ENCODE measurements around the genes LRCOL1 and ZNF84.

DNA sequence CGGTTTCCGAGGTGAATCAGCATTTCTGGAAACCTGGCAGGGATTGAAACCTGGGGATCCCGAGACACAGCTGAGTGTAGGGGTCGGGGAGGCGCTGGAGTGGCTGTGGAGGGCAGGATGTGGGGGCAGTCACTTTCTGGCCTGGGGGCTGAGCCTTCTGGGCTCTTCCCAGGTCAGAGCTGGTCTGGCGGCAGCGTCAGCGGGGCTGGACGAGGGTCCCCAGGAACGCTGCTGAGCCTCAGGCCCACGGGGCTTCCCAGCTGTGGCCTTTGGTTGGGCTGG lies 23.7 kb downstream of the NOC4L start:
- PRO-cap, result no peak

- PRO-cap, result no peak
These were observed 41.7 kb downstream of the NOC4L start for GRCh38 chr12:132185716-132186525.

- PRO-cap, result unidirectional peak, plus-strand start at chr12:132235454
These were observed 91.0 kb downstream of the NOC4L start for GRCh38 chr12:132235160-132235719.

- PRO-cap, result no peak
These were observed 66.9 kb upstream of the FBRSL1 start for GRCh38 chr12:132423005-132423542.

DNA sequence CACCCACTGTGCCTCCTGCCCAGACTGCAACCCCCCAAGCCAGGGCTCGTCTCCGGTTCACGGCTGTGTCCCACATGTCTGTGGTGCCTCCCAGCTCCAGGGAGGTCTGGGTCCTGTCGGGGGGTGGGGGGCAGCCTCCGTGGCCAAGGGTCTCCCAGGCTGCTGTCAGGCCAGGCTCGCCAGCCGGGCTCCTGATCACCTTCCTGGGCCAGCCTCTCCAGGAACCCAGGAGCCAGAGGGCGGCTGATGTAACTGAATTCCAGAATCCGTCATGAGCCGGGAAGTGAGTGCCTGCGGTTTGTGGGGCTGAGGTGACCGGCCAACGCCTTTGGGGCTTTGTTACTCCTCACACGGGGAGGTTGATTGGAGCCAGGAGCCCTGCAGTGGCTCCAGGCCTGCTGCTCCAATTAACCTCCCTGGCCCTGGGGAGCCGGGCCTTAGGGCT lies 36.5 kb upstream of the FBRSL1 start:
- PRO-cap, result no peak

DNA sequence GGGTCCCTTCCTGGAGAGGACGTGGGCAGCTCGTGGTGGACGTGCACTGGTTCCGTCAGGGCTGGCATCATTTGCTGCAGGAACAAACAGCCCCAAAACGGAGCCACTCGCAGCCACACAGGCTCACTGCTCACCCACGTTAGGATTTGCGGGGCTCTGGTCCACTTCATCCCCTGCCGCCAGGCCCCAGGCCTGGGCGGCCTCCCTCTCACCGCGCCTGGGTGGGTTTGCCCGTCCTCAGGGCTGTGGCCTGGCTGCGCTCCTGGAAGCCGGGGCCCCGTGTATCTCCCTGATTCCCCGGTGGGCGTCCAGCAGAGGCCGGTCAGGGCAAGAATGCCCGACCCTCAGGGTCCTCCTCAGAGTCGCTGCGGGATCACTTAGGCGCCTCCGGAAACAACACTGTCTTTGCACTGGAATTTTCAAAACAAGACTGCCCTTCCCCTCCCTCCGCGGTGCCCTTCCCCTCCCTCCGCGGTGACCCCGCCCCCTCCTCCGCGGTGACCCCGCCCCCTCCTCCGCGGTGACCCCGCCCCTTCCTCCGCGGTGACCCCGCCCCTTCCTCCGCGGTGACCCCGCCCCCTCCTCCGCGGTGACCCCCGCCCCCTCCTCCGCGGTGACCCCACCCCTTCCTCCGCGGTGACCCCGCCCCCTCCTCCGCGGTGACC lies 15.6 kb upstream of the FBRSL1 start:
- PRO-cap, result no peak

DNA sequence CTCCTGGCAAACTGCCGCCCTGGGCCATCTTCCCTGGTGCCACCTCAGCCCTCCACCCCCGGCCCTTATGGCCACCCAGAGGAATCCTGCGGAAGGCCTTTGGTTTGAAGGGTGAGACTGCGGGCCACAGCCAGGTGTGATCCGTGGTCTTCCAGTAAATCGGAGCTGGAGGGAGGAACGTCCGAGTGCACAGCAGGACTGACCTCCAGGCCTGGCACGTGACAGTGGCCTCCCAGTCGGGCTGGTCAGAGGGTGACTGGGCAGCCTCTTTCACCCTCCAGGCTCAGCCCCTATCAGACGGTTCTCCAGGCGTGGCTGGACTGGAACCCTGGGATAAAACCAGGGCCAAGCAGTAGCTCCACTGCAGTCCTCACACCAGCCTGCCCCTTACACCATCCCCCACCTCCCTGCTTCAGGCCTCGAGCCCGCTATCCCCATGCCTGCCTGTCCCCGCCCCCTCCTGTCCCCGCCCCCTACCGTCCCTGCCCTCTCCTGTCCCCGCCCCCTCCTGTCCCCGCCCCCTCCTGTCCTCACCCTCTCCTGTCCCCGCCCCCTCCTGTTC lies 12.4 kb downstream of the FBRSL1 start:
- PRO-cap, result no peak

- PRO-cap, result no peak
These were observed 18.4 kb downstream of the FBRSL1 start for GRCh38 chr12:132508146-132508909.

DNA sequence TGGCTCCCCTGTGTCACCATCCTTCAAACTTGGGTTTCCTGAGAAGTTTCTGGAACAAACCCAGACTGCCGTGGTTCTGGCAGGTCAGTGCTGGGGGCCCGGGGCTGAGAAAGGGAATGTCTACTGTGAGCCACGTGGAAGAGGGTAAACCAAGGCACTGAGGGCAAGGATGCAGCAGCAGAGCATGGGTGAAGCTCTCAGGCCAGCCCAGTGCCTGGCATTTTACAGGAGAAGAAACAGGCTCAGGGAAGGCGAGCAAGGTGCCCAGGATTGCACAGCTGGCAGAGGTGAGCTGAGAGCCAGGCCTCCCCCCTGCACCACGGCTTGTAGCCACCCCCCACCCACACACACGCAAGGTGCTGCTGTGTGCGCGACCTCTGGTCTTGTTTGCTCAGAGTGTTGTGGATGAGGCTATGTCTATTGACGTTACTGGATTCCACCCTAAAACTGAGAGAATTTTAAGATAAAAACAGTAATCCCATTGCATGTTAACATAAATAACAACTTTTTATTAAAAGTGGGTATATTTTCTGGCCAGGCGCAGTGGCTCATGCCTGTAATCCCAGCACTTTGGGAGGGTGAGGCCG lies 5.4 kb downstream of the LRCOL1 start:
- PRO-cap, result no peak

GRCh38 chr12:132610228-132611018 lies at the start of gene LRCOL1:
TSS of gene LRCOL1 (minus strand) at chr12:132610582.
- PRO-cap, result no peak

DNA sequence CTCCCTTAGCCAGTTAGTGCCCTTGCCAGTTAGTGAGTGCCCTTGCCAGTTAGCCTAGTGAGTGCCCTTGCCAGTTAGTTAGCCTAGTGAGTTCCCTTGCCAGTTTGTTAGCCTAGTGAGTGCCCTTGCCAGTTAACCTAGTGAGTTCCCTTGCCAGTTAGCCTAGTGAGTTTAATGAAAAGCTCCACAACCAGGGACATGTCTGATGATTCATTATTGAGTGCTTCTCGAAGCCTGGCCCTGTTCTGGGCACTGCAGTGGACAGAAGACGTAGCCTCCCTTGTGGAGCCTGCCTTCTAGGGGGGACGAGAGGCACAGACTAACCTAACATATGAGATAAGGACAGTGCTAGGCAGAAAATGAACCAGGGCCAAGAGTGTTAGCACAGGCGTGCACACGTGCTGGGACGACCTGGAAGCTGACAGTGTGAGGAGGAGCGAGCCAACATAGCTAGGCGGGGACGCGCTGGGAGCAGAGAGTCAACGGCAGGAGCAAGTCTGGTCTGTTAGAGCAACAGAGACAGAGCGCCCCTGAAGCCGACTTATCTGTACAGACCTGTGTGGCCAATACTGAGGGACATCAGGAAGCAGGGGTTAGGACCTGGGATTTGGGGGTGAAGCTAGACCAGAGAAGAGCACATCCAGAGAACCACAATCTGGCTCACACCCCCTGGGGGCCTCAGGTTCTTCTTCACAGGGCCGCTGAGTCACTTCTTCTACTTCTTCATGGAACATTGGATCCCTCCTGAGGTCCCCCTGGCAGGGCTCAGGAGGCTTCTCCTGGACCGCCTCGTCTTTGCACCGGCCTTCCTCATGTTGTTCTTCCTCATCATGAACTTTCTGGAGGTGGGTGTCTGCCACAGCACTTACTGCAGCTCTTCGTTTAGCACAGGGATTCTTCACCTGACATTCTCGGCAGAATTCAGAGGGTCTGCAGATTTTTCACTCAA lies 8.1 kb downstream of the PXMP2 start:
- PRO-cap, result no peak

- PRO-cap, result no peak
These were observed 7.4 kb upstream of the PGAM5 start for GRCh38 chr12:132702812-132704007.

DNA sequence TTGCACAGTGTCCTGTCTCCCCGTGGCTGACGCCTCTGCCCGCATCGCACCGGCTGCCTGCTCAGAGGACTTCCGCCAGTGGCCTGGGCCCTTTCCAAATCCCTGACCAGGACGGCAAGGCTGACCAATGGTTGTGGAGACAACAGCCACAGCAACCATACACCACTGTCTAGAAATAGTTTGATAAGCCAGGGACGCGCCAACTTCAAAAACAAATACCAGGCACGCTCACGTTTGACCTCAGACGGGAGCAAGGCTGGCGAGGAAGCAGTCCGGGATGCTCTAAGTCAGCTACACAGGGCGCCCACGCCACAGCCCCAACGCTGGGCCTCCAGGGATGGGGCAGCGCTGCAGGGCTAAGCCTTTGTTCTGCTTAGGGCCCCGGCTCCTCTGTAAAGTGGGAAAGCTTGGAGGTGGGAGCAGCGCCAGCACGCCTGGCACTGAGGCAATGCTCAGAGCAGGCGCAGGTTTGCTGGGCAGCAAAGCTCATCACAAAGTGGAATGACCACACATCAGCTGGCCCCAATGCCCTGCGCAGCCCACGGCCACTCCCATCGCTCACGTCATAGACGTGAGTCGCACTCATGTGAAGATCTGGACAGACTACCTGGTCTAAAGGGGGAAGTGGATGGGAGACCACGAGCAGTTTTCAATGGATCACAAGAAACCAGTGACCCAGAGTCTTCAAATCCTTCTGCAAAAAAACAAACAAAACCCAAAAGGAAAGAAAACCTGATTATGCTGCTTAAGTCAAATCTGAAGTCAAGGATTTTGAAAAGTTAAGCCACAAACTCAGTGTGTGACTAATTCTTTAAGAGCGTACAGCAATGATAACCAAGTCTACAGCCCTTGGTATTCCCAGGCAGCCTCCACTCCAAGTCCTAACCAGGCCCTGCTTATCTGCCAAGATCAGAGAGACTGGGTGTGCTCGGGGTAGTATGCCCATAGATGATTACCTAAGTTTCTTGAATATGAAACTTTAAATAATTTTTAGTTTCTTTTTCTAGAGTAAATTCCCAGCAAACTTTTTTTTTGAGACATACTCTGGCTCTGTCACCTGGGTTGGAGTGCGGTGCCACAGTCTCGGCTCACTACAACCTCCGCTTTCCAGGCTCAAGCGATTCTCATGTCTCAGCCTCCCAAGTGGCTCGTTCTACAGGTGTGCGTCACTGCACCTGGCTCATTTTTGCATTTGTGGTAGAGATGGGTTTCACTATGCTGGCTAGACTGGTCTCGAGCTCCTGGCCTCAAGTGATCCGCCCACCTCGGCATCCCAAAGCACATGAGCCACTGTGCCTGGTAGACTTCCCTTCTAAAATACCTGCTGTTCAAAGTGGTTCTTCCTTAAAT lies 12.9 kb downstream of the PGAM5 start:
- PRO-cap, result no peak

DNA sequence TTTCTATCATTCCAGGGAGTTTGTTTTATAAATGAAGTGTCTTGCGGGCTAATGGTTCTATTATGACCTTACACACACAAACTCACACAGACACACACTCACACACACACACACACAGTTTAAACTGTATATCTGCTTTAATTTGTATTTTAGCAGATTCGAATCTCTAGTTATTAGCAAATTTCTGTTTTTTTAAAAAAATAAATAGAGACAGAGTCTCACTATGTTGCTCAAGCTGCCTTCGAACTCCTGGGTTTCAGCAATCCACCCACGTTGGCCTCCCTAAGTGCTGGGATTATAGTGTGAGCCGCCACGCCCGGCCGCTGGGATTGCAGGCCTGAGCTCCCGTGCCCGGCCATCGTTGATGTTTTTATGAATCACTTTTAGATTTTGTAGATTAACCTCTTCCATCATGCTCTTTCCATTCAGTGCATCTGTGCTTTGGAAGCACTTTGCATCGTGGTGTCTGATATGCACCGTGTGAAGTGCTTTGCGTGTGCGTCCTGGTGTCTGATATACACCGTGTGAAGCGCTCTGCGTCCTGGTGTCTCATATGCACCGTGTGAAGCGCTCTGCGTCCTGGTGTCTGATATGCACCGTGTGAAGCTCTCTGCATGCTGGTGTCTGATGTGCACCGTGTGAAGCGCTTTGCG lies 20.9 kb downstream of the PGAM5 start:
- PRO-cap, result no peak

DNA sequence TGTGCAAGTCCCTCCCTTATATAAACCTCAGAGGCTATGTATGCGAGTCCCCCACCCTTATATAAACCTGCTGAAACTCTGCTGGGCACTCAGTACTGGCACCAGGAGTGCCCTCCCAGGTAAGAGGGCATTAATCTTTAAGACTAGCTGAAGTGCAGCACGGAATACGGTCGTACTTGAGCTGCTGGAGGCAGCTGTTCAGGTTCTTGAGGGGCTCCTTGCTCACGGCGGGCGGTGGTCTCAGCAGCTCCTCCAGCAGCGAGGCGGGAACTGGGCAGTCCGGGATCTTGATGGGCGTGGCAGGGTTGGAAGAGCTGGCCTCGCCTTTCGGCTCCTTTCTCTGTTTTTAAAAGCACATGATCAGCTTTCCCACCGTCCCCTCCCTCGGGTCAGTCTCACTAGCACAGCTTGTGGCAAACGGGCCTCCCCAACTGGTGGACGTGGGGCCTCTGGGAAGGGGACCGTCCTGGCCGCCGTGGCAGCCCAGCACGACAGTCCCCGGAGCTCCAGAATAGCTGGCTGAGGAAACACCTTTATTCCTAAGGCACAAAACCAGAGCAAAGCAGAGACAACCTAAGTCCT lies 12.4 kb upstream of the ANKLE2 start:
- PRO-cap, result no peak

DNA sequence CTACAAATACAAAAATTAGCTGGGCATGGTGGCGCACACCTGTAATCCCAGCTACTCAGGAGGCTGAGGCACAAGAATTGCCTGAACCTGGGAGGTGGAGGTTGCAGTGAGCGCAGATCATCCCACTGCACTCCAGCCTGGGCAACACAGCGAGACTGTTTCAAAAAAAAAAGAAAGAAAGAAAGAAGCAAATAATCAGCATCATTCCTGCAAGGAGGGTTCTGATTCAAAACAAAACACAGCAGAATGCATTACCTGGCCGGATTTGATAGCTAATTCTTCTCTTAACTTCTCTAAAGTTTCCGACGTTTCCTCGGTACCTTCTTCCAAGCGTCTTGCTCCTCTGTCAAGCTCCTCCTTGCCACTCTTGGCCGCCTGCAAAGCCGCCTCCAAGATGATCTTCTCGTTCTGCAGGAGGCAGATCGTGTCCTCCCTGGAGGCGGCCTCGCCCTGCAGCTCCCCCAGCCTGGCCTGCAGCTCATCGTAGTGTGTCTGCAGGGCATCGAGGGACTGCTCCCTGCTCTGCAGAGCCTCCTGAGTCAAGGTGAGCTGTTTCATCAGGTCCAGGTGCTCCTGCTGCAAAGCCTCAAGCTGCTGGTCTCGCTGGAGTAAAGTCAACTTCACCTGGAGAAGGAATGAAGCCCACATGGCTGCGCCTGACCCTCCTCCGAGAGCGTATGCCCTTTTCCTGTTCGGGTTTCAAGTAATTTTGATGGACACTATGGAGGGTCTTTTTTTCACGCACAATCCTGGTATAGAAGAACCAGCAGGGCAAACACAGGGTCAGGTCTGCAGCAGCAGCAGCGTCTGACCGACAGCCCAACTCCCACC lies 32.9 kb downstream of the GOLGA3 start:
- PRO-cap, result no peak

DNA sequence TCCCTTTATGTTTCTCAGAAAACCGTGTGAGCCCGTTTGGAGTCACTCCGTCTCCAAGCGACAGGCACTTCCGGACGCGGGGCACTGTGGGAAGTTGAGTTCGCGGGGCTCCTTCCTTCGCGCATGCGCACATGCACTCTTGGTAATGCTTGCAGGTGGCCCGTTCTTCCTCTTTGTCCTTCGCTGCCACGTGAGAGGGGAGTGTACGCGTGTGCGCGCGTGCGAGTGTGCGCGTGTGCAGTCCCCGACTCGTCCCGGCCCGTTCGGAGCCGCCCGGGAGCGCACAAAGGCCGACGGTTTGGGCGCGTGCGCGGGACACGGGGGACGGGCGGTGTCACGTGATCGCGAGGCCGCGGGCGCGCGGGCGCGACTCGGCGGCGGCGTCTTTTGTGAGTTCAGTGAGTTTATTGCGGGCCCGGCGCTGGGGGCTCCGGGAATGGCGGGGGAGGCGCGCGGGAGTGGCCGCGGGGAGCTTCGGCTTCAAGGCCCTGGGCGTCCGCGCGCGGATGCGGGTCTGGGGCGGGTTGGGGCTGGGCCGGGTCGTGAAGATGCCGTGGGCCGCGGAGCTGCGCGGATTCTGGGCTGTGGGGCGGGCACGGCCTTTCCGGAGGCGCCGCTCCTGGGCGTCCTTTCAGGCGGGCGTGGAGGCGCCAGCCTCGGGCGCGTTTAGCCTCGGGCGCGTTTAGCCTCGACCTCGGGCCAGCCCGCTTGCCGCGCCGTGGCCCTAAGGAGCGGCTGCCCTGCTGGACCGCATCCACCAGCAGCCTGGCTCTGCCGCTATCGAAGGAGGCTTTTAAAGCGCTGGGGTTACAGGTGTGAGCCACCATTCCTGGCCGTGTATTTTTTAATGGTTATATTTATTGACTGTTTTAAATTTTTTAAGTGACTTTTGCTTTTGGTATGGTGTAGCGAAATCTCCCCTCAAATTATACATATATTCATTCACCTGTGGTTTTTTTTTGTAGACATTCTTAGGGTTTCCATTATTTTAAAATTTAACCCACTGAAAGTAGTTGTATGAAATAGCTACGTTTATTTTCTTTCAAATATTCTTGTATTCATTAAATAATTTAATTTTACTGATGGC lies at the start of gene ZNF84:
Gene ZNF84, plus strand, starts transcription at position 353 of the 1,087 bp plus-strand sequence.
- PRO-cap, result unidirectional peak, plus-strand start at position 210 of the sequence; unidirectional peak, plus-strand start at position 353 of the sequence

DNA sequence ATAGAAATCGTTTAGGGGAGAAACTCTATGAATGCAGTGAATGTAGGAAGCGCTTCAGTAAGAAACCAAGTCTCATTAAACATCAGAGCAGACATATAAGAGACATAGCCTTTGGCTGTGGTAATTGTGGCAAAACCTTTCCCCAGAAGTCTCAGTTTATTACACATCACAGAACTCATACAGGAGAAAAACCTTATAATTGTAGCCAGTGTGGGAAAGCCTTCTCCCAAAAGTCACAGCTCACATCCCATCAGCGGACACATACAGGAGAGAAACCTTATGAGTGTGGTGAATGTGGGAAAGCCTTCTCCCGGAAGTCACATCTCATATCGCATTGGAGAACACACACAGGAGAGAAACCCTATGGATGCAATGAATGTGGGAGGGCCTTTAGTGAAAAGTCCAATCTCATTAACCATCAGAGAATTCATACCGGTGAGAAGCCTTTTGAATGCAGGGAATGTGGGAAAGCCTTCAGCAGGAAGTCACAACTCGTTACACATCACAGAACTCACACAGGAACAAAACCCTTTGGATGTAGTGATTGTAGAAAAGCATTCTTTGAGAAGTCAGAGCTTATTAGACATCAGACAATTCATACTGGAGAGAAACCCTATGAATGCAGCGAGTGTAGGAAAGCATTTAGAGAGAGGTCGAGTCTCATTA lies 20.1 kb downstream of the ZNF84 start:
- PRO-cap, result no peak

DNA sequence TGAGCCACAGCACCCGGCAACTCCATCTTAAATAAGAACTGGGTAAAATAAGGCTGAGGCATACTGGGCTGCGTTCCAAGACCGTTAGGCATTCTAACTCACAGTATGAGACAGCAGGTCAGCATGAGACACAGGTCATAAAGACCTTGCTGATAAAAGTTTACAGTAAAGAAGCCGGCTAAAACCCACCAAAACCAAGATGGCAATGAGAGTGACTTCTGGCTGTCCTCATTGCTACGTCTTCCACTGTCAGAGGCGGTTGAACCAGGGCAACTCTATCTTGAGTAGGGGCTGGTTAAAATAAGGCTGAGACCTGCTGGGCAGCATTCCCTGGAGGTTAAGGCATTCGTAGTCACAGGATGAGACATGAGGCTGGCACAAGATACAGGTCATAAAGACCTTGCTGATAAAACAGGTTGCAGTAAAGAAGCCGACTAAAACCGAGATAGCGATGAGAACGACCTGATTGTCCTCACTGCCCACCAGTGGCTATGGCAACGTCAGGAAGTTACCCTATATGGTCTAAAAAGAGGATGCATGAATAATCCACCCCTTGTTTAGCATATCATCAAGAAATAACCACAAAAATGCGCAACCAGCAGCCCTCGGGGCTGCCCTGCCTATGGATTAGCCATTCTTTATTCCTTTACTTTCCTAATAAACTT lies 1.4 kb upstream of the ZNF140 start:
- PRO-cap, result no peak